ENCODE results near the gene ARHGEF7.

GRCh38 chr13:110624814-110625577 is 9.7 kb downstream of the NAXD start:
- PRO-cap, result no peak

DNA sequence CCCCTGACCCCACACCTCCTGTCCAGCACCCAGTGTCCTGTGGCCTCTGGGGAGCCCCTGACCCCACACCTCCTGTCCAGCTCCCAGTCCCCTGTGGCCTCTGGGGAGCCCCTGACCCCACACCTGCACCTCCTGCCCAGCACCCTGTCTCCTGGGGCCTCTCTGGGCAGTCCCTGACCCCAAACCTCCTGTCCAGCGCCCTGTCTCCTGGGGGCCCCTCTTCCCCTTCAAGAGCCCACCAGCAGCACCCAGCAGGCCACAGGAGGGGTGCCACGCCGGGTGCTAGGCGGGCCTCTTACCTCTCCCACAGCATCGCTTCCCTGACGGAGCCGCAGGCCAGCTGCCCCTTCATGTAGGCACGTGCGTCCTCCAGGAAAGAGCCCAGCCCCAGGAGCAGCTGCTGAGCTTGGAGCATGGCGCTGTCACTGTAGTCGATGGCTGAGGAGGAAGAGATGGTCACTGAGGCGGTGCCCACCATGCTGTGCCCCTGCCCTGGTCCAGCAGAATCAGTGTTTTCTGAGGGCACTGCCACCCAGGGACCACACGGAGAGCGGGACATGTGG is 31.5 kb downstream of the NAXD start:
- PRO-cap, result no peak

- PRO-cap, result no peak
Observed at GRCh38 chr13:110793105-110793550, 79.6 kb downstream of the ING1 start.

- PRO-cap, result bidirectional peak, plus-strand start at chr13:110799623, minus-strand start at chr13:110799672
Observed at GRCh38 chr13:110799280-110800337, 86.1 kb downstream of the ING1 start.

DNA sequence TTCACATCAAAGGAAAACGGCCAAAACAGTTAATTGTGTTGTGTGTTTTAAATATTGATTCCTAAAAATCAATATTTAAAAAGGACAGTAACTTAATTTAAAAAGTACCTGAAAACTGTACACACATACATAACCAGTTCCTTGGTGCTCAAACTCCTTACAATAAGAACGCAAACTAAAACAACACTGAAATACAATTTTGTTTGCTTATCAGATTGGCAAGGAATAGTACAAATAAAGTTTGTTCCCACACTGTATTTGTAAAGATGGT is 96.3 kb downstream of the ING1 start:
- PRO-cap, result no peak

DNA sequence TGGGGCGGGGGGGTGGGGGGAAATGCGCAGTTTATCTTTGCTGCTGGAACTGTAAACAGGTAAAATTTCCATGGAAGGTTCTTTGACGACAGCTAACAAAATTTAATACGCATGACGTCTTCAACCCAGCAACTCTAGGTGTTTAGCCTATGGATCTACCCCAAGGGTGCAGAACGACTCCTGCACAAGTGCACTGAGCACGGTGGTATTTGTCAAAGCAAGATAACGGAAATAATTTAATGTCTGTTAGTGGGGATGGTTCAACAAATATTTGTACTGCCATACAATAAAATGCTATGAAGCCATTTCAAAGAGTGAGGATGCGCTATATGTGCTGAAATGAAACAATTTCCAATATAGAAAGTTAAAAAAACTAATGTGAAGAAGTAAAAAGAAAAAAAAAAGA is 96.6 kb downstream of the ING1 start:
- PRO-cap, result no peak

DNA sequence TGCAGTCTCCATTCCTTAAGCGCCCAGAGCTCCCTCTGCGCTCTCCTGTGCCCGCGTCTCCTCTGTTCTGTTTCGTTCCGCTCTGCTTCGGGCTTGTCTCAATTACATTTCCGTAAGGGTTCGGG is 98.8 kb downstream of the ING1 start:
- PRO-cap, result no peak

DNA sequence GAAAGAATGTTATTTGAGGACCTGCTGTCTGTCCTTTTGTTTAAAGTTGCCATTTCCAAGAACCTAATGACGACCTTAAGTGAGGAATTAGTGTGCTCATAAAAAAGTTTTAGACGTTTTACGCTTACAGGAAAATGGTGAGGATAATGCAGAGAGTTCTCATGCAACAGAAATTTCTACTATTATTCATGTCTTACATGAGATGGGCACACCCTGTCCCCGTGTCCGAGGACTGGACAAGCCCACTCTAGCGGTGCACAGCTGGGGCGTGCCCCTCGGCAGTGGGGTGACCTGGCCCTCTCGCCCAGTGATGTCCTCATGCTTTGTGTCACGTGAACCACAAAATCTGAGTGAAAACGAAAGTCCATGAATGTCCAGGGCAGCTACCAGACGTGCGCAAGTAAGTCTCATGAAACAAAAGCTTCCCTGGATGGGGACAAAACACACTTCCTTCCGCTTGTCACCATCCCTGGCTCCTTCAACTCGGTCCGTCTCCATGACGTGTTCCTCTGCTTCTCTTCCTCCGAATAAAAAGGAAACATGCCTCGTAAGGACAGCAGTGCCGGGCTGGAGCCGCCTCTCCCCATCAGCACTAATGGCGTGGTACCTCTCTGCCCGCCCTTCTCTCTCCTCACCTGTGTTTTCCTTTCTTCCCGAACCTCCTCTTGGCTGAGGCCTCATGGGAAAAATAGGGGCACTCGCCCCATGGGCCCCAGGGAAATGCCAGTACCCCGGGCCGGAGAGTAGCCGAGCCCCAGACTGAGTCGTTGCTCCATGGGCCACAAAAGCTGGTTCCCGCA is 45.6 kb downstream of the ANKRD10 start:
- PRO-cap, result unidirectional peak, plus-strand start at position 369 of the sequence; unidirectional peak, plus-strand start at position 556 of the sequence

- PRO-cap, result unidirectional peak, minus-strand start at chr13:111043633
Observed at GRCh38 chr13:111043543-111043846, 71.6 kb upstream of the ARHGEF7 start.

GRCh38 chr13:111066252-111066921 is 48.7 kb upstream of the ARHGEF7 start:
- PRO-cap, result no peak

DNA sequence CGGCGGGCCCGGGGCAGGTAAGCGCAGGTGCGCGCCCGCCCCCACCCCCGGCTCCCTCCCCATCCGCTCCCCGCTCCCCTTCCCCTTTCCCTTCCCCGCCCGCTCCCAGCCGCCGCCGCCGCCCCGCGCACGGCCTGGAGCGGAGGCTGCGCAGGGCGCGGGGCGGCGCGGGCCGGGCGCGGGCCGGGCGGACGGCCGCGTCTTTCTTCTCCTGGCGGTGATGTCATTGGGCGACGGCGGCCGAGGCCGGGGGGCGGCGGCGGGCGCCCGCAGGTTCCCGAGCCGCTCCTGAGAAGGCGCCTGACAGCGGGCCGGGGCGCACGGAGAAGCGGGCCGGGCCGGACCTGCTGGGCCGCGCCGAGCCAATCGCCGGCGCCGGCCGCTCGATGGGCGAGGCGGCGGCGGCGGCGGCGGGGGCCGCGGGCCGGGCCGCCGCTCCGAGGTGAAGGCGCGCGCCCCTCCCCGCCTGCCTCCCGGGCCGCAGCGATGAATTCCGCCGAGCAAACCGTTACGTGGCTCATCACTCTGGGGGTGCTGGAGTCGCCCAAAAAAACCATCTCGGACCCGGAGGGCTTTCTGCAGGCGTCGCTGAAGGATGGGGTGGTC is at the start of gene ARHGEF7:
Gene ARHGEF7, plus strand, starts transcription at position 270 of the 606 bp plus-strand sequence.
- PRO-cap, result no peak

DNA sequence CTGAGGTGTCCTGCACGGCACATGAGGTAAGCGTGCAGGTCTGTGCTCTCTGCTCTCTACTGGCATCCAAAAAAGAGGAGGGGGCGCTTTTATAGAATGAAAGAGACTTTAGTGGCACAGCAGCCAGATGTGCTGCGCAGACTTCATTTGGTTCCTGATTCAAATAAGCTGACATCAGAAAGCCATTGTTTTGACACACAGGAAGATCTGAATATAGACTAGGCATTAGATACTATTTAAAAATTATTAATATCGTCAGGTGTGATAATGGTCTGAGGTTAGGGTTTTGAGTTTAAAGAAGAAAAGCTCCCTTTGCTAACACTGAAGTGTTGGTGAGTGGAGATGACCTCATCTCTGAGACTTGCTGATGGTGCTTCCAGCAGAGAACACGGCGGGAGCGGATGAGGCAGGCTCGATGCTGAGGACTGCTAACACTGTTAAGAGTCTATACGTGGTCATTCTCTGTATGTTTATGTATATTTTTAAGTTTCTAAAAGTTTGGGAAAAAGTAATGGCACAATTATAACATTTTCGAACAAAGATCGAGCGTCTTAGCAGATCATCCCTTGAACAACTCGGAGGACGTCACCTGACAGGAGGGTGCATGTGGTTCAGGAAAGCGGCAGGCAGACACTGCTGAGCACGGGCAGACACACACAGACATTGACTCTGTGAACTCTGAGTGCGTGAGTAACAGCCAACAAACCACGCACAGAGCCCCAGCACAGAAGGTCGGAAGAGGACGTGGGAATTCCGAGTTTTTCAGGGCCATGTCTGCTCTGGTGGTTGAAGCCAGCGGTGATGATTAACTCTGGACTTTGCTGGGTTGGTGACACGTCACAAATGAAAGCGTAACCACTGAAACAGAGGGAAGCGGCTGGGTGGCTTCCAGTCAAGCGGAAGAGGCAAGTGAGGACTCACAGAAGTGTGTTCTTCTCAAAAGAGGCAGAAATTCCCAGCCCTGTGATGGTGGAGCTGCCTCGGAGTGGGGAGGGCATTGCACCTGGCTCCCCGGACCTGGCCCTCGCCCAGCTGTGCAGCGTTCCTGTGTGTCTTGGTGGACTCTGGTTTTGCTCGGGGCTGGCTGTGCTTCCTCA is 92.0 kb upstream of the TEX29 start:
- PRO-cap, result no peak

GRCh38 chr13:111248887-111249231 is 71.6 kb upstream of the TEX29 start:
- PRO-cap, result no peak

DNA sequence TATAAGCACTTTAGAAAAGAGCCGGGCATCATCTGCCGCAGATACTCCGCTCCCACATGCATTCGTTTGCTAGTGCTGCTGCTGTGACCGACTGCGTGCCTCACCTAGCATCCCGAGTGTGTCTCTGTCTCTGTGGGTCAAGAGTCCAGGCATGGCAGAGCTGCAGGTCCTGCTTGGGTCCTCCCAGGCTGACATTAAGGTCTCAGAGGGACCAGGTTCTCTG is 7.9 kb upstream of the TEX29 start:
- PRO-cap, result no peak

- PRO-cap, result no peak
Observed at GRCh38 chr13:111372621-111373079, 52.2 kb downstream of the TEX29 start.

DNA sequence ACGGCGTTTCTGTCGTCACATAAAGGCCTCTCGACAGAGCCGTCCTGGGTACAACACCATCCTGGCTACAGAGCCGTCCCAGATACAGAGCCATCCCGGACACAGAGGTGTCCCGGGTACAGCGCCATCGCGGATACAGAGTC is 222.8 kb upstream of the SOX1 start:
- PRO-cap, result unidirectional peak, plus-strand start at position 68 of the sequence

- PRO-cap, result no peak
Observed at GRCh38 chr13:111893639-111893975, 173.3 kb upstream of the SOX1 start.

- PRO-cap, result no peak
Observed at GRCh38 chr13:112161912-112162285, 95.0 kb downstream of the SOX1 start.

- PRO-cap, result no peak
Observed at GRCh38 chr13:112229975-112230464, 146.1 kb upstream of the SPACA7 start.

DNA sequence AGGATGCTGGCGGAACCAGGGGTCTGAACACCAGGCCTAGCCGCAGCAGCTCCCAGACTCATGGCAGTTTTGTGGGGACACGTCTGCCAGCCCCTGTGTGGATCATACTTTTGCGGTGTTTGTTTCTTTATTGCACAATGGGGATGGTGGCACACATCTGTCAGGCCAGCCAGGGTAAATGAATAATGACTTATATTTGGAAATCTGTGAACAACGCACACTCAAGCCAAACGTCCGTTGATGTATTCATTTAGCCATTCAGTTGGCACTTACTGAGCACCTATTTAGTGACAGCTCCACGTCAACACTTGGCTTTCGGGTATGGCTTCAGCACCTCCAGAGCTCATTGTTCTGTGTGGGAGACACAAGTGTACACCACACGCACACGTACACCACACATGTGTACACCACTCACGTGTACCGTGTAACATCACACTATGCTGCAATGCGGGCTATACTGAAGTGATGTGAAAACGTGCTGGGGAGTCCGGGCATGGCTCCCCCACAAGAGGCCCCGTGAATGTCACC is 126.8 kb upstream of the SPACA7 start:
- PRO-cap, result no peak

Measured in colic lymph node (tissue), 1 donor.